Skeletal muscle satellite cell (primary cell): ENCODE measurements around the gene CCZ1.

GRCh38 chr7:5395317-5395887, 28.2 kb downstream of the TNRC18 start:
- CAGE, long polyA plus RNA: no peak

- CAGE, long polyA plus RNA: no peak
Observed at GRCh38 chr7:5396874-5398023, 26.4 kb downstream of the TNRC18 start.

DNA sequence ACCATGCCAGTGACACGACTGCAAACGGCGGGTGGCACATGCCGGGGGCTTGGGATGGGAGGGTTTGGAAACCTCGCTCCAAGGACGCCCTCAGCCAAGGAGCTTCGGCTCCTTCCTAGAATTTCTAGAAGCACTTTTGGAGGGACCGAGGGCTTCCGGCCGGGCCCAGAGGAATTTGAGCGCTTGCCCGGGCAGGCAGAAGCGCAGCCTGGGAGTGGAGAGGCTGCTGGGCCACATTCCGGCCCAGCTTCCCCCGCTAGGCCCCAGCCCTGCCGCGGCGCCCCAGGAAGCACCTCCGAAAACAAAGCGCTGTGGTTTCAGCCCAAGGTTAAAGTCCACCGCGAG, 5.5 kb upstream of the TNRC18 start:
- CAGE, long polyA plus RNA: no peak

GRCh38 chr7:5477886-5478769, 35.5 kb downstream of the FBXL18 start:
- CAGE, long polyA plus RNA: no peak

DNA sequence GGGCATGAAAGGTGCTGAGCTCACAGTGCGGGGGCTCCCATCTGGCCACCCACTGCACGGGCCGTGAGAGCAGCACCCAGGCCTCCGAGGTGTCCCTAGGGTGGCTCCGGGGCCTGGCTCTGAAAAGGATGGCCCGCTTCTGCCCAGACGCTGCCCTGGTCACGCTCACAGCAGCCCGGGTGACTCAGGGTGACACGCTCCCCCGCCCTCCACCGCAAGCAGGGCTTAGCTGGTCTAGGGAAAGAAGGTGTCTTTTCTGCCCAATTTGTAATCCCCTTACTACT, 18.5 kb downstream of the FBXL18 start:
- CAGE, long polyA plus RNA: no peak

DNA sequence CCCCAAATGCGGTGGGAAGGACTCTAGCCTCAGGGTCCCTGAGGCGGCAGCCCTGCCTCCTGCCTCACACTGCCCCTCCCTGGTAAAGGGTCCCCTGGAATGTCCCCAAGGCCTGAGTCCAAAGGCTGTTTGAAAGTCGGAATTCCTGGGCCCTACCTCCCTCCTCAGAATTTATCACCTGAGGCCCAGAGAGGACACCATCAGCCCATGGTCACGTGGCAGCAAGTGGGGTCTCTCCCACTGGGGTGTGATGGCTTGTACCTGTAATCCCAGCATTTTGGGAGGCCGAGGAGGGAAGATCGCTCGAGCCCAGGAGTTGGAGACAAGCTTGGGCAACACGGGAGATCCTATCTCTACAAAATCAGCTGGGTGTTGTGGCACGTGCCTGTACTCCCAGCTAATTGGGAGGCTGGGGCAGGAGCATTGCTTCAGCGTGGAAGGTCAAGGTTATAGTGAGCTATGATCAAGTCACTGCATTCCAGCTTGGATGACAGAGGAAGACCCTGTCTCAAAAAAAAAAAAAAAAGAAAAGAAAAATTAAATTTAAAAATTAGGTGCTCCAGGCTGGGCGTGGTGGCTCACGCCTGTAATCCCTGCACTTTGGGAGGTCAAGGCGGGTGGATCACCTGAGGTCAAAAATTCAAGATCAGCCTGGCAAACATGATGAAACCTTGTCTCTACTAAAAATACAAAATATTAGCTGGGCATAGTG, 3.7 kb upstream of the ACTB start:
- CAGE, long polyA plus RNA: no peak

GRCh38 chr7:5578544-5579190, 13.9 kb upstream of the FSCN1 start:
- CAGE, long polyA plus RNA: no peak

DNA sequence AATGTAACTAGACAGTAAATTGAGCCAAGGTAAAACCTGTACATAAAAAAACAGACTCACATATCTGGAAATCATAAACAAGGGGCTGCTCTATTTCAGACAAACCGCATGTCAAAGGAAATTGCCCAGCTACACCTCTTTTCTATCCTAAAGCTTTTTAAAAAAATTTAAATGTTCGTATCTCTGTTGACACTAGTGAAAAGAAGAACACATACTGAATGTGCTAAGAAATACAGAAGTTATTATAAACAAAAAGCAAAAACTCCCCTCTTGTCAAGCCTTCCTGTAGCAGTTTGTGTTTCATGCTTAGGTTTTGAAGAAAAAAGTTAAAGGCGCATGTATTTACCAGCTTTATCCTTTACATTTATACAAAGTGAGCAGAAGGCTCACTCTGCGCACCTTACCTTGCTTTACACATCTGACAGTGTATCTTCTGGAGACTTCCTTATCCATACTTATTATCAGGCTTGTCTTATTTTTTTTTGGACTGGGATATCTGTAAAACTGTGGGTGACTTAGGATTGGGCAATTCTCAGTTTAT, 93.1 kb downstream of the RNF216 start:
- CAGE, long polyA plus RNA: no peak

DNA sequence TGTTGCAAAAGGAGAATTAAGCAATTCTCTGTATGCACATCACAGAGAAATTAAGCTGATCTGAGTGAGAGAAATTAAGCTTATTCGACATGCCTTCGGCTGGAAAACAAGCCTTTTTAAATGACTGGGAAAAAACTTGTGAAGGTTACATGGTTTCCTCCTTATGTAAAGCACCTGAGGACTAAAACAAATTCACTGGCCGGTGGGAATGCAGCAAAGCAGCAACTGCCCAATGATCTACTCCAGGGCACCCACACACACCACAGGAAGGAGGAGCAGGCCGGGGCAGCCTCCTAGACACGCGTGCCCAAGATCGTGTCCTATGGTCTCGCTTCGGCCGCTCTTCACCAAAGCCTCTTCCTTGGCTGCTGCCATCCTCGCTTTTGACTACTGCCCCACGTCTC, 85.2 kb downstream of the RNF216 start:
- CAGE, long polyA plus RNA: no peak

GRCh38 chr7:5699373-5700591, 81.7 kb downstream of the RNF216 start:
- CAGE, long polyA plus RNA: no peak

- CAGE, long polyA plus RNA: no peak
Observed at GRCh38 chr7:5898325-5899032, at the start of gene CCZ1. CCZ1 (plus strand) TSS chr7:5898733.

- CAGE, long polyA plus RNA: no peak
Observed at GRCh38 chr7:6269542-6269790, 3.0 kb downstream of the CYTH3 start.

GRCh38 chr7:6385127-6385800, 10.9 kb downstream of the RAC1 start:
- CAGE, long polyA plus RNA: no peak

GRCh38 chr7:6392661-6393183, 18.4 kb downstream of the RAC1 start:
- CAGE, long polyA plus RNA: no peak

GRCh38 chr7:6409062-6410217, 35.1 kb downstream of the RAC1 start:
- CAGE, long polyA plus RNA: no peak

- CAGE, long polyA plus RNA: no peak
Observed at GRCh38 chr7:6422127-6422665, 25.6 kb downstream of the DAGLB start.

DNA sequence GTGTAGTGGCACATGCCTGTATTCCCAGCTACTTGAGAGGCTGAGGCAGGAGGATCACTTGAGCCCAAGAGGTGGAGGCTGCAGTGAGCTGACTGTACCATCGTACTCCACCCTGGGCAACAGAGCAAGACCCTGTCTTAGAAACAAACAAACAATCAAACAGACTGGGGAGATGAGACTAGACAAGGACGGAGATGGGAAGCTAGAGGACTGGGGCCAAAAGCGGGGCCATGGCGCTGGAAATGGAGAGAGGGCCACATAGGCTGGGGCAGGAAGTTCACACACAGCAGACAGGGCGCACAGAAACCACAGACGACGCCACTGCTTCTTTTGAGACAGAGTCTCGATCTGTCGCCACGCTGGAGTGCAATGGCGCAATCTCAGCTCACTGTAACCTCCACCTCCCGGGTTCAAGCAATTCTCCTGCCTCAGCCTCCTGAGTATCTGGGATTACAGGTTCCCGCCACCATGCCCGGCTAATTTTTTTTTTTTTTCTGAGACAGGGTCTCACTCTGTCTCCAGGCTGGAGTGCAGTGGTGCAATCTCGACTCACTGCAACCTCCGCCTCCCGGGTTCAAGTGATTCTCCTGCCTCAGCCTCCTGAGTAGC, 24.5 kb downstream of the DAGLB start:
- CAGE, long polyA plus RNA: no peak

- CAGE, long polyA plus RNA: no peak
Observed at GRCh38 chr7:6472117-6472631, 11.8 kb downstream of the KDELR2 start.

GRCh38 chr7:6636539-6636972, 562 bp upstream of the ZNF316 start:
- CAGE, long polyA plus RNA: no peak

GRCh38 chr7:6644200-6644821, 7.2 kb downstream of the ZNF316 start:
- CAGE, long polyA plus RNA: no peak